Prostate gland (tissue), 2 donors: ENCODE measurements around the genes SPATA22, ATP2A3 and ANKFY1.

DNA sequence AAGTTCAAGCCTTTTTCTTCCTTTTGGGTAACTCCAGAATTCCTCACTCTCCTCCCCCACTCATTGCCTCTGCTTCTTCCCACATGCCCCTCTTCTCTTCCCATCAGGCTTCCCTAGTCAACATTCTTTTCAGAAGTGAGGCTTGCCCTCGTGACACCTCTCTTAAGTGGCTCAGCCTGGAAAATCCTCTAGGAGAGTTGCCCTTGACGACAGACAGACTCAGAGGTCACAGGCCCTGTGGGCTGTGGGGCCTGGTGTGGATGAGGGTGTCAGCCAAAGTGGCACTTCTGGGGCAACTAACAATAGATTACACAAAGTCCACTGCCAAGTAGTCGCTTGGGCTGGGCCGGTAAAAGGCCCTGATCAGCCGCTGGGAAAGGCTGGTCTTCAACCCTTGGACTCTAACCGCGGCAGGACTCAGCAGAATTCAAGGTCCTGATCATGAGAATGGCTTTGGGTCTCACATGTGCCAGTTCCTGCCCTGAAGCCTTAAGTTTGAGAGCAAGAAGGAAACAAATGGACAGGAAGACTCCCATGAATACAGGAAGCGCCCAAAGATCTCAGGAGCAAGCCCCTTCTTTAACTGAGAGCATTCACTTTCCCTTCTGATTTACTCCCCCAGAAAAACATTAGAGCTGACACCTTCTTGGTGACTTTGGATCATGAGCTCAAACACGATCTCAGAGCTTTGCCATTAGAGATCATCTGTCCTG lies 33.8 kb upstream of the METTL16 start:
- PRO-cap = no peak
- RAMPAGE, long total RNA, 2 experiments = no peak in any of the 2 experiments

DNA sequence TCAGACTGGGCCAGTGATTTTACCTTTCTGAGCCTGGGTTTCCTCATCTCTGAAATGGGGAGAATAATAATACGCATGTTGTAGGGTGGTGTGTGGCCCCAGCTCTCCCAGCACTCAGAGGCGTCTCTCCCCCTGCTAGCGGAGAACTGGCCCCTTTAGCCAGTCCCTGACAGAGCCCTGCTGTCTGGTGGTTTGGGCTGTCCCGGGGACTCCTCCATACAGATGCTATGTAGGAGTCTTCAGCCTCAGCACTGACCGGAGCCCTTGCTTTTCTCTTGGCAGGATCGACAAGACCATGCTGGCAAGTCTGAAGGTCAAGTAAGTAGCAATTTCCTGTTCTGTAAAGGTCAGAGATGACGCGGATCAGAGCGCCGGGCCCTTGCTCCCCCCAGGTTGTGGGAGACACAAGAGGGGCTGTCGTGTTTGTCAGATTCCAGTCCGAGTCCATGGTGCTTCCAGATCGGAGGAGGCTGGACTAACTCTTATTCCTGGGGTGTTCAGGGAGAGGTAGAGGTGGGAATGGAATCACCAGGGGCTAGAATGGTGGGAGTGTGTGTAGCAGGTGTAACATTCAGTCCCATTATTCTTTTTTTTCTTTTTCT lies 4.1 kb downstream of the RAP1GAP2 start:
- PRO-cap = no peak
- RAMPAGE, long total RNA, 2 experiments = no peak in any of the 2 experiments

DNA sequence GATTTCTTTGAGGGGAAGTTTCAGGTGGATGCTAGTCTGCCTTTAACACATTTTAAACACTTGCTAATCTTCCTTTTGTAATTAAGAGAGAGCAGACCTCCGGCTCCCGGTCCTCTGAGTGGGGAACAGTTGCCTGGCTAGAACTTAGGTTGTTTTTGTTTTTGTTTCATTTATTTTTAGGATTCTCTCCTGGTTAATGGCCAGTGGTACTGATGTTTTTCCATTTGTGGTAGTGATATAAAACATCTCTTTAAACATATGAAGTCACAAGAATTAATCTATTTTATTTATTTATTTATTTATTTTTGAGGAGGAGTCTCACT lies 59.0 kb downstream of the RAP1GAP2 start:
- PRO-cap = no peak
- RAMPAGE, long total RNA, 2 experiments = no peak in any of the 2 experiments

- PRO-cap = no peak
- RAMPAGE, long total RNA, 2 experiments = start-site peak on the plus strand in 1 of 2 experiments, at chr17:3002836-3003193 at its widest, 8 reads per replicate
These were observed 60.7 kb downstream of the OR1D5 start for GRCh38 chr17:3002410-3003396.

- PRO-cap = bidirectional peak, plus-strand start at chr17:3004267, minus-strand start at chr17:3004242; bidirectional peak, plus-strand start at chr17:3004502, minus-strand start at chr17:3004340
- RAMPAGE, long total RNA, 2 experiments = no peak in any of the 2 experiments
These were observed 59.5 kb downstream of the OR1D5 start for GRCh38 chr17:3003433-3004831.

DNA sequence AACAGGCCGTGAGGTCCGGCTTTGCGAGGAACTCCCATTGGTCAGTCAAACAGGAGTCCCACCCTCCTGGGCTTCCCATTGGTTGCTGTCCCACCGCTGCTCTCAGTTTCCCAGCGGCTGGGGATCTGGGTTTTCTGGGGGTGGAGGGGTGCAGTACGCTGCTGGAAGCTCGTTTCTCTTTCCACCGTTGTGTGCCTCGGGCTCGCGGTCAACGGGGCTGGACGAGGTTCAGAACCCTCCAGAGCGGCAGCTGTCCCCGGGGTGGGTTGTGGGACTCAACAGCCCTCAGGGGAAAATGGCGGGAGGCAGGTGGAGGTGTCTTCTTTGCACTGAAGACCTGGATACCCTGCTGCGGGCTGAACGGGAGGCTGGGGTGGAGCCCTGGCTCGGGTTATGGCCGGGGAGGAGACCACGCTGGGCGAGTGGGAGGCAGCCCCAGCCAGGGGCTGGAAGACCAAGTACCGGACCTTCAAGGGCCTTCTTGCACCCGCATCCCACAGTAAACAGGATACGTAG lies 14.3 kb downstream of the OR1D5 start:
- PRO-cap = bidirectional peak, plus-strand start at position 137 of the sequence, minus-strand start outside the sequence
- RAMPAGE, long total RNA, 2 experiments = no peak in any of the 2 experiments

- PRO-cap = no peak
- RAMPAGE, long total RNA, 2 experiments = start-site peak on the plus strand in 1 of 2 experiments, at chr17:3471847-3471858 at its widest, 11 reads per replicate; start-site peak on the minus strand in 1 of 2 experiments, at chr17:3471776-3471801 at its widest, 93 reads per replicate
These were observed at the start of gene SPATA22 for GRCh38 chr17:3471591-3471951. TSS of gene SPATA22 (minus strand) at chr17:3471819.

DNA sequence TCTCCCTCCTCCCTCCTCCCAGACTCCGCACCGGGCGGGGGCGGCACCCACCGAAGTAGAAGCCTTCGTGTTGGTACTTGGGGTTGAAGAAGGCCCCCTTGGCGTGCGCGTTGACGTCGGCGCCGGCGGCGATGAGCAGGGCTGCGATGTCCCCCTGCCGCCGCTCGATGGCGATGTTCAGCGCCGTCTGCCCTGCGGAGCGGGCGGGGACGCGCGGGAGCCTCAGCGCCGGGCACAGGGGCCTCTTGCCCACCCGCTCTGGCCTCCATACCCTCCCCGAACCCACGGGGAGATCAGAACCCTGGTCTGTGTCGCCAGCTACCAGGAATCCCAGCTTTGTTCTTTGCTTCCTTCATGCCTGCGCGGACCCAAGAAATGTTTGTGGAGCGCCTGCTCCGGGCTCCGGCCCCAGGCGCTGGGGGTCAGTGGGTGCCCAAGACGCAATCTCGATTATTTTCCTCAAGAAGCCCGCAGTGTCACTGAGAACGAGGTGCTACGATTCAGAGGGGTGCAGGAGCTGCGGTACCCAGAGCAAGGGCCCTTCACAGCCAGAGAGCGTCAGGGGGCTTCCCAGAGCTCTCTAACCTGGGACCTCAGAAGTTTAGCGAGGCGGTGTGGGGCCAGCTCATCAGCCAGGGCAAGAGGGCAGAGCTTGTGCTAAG lies 22.0 kb downstream of the TRPV3 start:
- PRO-cap = no peak
- RAMPAGE, long total RNA, 2 experiments = no peak in any of the 2 experiments

- PRO-cap = no peak
- RAMPAGE, long total RNA, 2 experiments = no peak in any of the 2 experiments
These were observed 1.4 kb upstream of the TRPV1 start for GRCh38 chr17:3610518-3611197.

- PRO-cap = no peak
- RAMPAGE, long total RNA, 2 experiments = no peak in any of the 2 experiments
These were observed 10.6 kb downstream of the CTNS start for GRCh38 chr17:3647119-3647678.

GRCh38 chr17:3696854-3697168 lies 856 bp upstream of the P2RX5 start:
- PRO-cap = no peak
- RAMPAGE, long total RNA, 2 experiments = no peak in any of the 2 experiments

DNA sequence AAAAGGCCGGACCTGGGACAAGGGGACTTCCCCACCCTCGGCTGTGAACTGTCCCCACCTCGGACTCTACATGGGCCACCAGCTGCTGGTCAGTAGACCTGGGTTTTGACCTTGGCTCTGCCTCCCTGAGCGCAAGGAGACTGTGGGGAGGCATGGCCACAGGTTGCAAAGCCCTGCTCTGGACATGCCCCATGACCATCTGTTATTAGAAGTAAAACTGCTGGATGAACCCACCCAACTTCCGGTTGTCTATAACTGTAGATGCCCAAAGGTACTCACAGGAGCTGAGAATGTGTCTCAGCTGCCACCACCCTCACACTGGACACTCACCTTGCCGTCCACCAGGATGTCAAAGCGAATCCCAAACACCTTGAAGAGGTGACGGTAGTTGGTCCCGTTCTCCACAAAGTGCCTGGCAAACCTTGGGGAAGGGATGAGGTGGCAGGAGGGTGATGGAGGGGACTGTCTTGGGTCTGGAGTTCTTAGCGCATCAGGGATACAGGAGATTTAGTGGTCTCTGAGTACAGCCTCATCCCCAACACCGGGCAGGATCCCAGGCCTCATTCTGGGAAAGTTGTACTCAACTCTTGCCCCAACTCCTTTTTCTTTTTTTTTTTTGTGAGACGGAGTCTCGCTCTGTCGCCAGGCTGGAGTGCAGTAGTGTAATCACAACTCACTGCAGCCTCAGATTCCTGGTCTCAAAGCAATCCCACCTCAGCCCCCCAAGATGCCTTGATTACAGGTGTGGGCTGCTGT lies 5.9 kb upstream of the CAMKK1 start:
- PRO-cap = no peak
- RAMPAGE, long total RNA, 2 experiments = no peak in any of the 2 experiments

DNA sequence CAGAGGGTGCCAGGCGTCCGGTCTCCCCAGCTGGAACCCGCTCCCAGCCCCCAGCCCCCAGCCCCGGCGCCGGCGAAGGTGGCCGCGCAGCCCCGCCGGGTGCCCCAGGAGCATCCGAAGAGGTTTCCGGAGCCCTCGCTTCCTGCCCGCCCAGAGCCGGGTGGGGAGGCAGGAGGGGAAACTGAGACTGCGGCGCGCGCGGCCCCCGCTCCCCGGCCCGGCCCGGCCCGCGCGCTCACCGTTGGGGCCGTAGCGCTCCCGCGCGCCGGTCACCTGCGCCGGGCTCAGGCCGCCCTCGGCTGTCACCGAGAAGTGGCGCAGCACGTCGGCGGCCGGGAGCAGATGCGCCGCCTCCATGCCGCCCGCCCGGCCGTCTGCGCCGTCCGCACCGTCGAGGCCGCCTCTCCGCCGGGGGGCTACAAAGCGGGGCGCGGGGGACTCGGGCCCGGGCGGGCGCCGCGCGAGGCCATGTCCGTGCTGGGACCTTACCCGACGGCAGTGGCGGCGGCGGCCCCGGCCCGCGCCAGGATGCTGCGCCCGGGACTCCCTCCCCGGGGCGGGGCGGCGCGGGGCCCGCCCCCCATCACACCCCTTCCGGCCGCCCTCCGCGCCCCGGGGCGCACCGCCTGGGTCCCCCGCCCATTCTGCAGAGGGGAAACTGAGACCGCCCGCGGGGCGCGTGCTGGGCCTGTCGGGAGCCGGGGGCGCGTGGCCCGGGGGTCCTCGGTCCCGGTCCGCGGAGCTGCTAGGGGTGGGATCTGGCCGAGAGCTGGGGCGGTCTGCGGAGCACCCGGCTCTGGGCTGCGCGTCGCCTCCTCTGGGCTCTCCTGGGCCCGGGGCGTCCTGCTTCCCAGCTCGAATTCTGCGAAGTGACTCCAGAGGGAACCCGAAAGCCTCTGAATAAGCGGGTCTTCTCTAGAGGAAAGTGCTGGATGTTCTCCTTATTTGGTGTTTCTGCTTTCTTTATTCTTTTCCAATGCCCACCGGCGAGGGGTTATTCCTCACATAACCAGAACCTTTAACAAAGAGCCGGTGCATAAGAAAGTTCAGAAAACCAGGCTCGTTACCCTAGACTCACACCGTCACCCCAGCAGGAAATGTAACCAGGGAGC lies at the start of gene ATP2A3:
Gene ATP2A3, minus strand, starts transcription at position 503 of the 1,112 bp plus-strand sequence.
- PRO-cap = bidirectional peak, plus-strand start at position 642 of the sequence, minus-strand start at position 503 of the sequence
- RAMPAGE, long total RNA, 2 experiments = no peak in any of the 2 experiments

DNA sequence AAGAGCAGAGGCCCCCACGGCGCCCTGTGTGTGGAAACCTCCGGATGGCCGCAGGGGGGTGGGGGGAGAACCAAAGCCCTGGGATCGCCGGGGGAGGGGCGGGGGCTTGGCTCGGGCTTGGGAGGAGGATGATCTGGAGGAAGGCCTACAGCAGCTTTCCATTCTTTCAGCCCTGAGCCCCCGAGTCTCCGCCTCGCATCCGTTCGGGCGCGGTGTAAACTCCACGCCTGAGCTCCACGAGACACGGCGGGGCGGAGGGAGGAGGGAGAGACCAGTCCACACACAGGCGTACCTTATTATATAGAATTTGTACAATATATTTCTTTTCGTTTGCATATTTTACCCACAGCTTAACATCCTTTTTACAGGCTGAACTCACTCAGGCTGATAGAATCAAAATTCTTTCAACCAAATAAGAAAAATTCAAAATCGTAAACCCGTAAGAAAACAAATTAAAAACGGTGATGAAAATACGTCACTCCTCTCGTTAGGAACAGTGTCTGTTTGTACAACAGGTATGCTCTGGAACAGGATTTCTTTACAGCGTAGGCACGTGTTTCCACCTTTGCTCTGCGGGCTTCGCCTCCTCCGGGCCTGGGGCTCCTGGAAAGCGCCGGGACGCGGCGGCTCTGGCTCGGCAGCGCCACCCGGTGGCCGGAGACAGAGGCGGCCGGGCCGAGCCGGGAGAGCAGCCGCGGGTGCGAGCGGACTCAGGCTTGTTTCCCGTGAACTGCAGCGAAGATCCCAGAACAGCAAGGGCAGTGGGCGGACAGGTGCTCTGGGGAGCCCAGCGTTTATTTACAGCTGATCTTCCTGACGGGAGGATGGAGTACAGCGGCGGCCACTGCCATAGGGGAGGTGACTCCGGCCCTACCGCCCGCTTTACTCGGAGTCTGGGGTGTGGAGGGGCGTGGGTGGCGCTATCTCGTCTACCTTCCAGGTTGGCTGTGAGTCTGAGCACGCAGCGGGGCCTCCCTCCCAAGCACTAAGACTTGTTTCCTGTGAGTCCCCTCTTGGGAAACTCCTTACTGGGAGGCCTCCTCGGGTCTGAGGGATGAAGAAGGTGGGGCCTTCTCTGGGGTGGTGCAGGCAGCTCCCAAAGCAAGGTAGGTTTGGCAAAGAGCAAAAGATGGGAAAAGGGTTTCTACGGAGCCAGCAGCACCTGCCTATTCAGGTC lies 40.3 kb upstream of the ATP2A3 start:
- PRO-cap = no peak
- RAMPAGE, long total RNA, 2 experiments = no peak in any of the 2 experiments

DNA sequence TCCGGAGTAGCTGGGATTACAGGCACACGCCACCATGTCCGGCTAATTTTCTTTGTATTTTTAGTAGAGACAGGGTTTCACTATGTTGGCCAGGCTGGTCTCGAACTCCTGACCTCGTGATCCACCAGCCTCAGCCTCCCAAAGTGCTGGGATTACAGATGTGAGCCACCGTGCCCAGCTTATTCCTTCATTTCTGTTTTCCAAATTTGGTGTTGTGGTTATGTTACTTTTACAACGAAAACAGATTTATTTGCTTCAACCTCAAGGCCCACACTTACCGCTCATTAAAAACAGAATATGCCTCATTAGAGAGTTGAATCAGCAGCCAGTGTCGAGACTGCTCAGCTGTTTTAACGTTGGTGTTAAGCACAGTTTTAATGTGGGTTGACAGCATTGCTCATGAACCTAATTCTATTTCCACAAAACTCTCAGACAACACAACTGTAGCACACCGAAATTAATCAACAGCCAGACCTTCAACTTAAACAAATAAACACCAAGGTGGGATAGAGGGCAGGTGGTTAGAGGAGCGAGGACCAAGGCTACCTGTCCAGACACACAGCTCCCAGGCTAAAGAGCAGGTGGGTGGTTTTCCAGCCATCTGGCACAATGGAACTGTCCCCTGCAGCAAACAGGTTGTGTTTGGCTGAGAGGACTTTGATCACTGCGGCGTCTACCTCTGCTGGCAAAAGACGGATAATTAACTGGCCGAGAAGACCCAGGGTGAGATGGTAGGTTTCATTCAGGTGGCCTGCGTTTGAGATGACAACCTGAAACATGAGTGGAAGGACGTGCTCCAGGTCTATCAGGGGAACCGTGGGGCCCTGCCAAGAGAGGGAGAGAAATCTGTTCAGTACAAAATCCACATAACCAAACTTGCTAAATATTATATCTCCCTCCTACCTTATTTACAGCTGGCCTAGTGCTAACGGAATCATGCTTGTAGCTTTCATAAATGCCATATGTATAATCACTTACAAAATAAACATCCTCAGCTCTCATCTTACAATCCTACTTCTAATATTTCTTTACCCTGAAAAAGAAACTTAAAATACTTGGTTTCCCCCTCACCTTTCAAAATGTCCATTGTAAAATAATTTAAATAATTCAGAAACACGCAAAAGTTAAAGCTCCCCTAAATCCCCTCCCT lies 69.6 kb upstream of the ATP2A3 start:
- PRO-cap = no peak
- RAMPAGE, long total RNA, 2 experiments = no peak in any of the 2 experiments

- PRO-cap = no peak
- RAMPAGE, long total RNA, 2 experiments = no peak in any of the 2 experiments
These were observed 85.1 kb downstream of the ZZEF1 start for GRCh38 chr17:4057622-4058269.

DNA sequence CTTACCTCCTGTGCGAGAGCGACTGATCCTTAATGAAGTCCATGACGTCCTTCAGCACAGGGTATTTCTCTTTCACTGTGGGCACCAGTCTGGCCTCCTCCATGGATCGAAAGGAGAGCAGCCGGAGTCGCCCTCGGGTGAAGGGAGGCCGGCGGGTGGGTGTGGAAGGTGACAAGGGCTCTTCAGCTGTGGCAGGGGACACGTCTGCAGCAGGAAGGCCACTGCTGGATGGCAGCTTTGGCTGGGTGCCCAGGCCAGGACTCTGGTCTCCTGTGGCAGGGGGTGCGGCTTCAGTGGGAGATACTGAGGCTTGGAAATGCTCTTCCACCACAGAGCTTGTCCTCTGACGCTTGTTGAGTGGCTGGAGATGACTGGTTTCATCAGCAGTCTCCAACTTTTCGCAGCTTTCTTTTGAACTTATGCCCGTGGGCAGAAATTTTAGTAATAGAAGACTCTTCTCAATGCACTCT lies 78.4 kb downstream of the ZZEF1 start:
- PRO-cap = no peak
- RAMPAGE, long total RNA, 2 experiments = start-site peak on the minus strand in 1 of 2 experiments, centred at position 259 of the sequence, 33 reads per replicate

DNA sequence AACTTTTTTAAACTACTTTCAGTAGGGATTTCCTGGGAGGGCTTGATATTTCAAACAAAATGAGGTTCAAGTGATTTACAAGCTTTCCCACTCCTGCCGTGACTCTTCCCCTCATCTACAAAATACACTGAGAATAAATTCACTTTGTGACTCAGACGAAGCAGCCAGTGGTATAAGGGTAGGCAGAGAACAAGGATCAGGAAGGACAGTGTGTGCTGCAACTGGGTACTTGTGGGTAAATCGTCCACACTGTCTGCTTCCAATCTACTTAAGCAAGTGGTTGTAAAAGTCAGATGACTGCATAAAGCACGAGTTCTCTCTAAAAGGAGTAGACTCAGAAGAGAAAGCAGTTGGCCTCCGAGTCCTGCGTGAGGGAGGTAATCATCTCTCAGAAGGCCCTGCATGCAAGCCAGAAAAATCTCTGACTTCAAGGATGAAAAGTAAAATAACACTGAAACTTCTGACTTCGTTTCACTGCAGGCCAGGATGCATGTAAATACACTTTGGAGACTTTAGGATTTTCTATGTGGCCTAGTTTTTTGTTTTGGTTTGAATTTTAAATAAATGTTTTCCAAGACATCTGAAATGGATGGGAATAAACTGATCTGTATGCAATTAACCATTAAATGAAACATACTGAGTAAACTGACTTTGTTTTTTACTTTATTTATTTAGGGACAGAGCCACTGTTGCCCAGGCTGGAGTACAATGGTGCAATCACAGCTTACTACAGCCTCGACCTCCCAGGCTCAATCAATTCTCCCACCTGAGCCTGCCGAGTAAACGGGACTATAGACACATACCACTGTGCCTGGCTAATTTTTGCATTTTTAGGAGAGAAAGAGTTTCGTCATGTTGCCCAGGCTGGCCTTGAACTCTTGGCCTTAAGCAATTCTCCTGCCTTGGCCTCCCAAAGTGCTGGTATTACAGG lies 43.0 kb downstream of the ANKFY1 start:
- PRO-cap = unidirectional peak, minus-strand start at position 242 of the sequence; bidirectional peak, plus-strand start at position 349 of the sequence, minus-strand start at position 242 of the sequence
- RAMPAGE, long total RNA, 2 experiments = no peak in any of the 2 experiments

- PRO-cap = bidirectional peak, plus-strand start at chr17:4264045, minus-strand start at chr17:4263977
- RAMPAGE, long total RNA, 2 experiments = start-site peak on the minus strand in 2 of 2 experiments, at chr17:4263945-4263973 at its widest, 144 to 466 reads per replicate
These were observed at the start of gene ANKFY1 for GRCh38 chr17:4263151-4264407. TSS of gene ANKFY1 (minus strand) at chr17:4263979.

- PRO-cap = no peak
- RAMPAGE, long total RNA, 2 experiments = no peak in any of the 2 experiments
These were observed 4.1 kb upstream of the ANKFY1 start for GRCh38 chr17:4267925-4268235.